Kidney (tissue), 2 donors: ENCODE results near the gene ADAMTS17.

DNA sequence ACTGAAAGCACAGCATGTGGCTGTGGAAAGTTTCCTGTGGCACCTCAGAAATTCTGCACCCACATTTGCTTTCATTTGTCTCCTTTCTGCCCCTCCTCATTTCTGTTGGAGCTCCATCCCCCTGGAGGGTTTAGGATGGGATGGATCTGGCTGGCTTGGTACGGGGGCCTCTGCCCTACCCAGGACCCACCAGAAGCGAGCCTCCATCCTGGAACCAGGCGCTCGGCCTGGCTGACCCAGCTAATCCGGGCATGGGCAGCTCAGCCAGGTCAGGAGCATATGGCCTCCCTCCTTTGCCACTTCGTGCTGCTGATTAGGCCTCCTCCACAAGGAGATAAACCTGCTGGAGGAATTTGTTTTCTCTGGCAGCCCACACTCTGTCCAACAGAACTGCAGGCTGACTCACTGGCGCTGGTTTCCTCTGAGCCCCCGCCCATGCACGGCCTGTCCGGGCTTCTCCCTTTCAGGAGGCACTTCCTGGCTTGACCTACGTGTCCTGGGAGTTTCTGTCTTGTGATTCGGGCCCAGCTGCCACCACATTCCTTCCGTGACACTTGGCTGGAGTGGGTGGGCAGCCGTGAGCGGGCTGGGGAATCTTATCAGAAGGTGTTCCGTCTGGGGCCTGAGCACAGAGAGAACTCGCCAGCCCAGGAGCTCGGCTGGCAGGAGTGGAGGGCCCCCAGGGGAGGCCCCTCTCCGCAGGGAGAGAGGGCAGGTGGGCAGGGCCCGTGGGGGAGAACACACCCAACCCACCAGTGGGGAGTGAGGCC is 110.9 kb upstream of the MEF2A start:
- PRO-cap, result bidirectional peak, plus-strand start at position 602 of the sequence, minus-strand start at position 392 of the sequence
- RRBS, result no CpG with 5 or more reads among the region's 20 CpGs

DNA sequence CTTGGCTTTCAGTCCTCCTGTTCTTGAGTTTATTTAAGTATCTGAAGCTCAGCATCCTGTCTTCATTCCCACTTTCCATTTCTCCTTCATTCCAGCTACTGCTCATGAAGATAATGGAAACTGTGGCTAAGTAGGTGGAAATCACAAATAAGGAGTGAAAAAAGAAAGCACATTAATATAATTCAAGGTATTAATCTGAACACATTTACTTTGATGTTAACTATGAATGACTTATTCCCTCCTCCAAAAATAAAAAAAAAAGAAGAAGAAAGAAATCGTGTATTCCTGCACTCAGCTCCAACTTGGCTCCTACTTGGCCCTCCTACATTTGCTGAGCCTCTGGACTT is 66.8 kb upstream of the MEF2A start:
- PRO-cap, result unidirectional peak, minus-strand start at position 251 of the sequence
- RRBS, result no CpG with 5 or more reads among the region's 1 CpG

DNA sequence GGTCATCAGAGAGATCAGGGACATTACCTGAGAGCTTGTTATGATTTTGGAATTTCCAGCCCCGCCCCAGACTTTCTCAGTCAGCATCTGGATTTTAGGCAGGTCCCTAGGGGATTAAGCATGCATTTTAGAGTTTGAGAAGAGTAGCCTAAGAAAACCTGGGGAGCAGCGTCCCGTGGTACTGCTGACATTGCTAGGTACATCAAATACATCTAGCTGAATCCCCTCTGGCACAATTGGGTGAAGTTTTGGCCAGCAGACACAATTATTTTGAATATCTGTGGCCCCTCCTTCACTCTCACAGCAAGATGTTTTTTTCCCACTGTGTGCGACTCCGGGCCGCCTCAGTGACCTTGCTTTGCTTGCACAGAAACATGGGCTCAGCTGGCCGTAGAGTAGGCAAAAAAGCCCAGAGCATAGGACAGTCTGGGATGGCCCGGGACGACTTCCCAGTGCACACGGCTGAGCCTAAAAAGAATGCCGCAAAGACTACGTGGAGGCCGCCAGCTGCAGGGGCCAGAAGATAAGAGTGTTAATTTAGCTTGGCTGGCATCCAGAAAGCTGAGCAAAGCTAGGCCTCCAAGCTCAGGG is 58.6 kb upstream of the MEF2A start:
- PRO-cap, result no peak
- RRBS, result 54% methylated on average over 3 of the region's 13 CpGs

- PRO-cap, result no peak
- RRBS, result 81% methylated on average over 1 of the region's 7 CpGs
Observed at GRCh38 chr15:99630599-99631105, 64.9 kb downstream of the MEF2A start.

- PRO-cap, result no peak
- RRBS, result no CpG with 5 or more reads among the region's 6 CpGs
Observed at GRCh38 chr15:99720442-99720863, 12.8 kb downstream of the LYSMD4 start.

DNA sequence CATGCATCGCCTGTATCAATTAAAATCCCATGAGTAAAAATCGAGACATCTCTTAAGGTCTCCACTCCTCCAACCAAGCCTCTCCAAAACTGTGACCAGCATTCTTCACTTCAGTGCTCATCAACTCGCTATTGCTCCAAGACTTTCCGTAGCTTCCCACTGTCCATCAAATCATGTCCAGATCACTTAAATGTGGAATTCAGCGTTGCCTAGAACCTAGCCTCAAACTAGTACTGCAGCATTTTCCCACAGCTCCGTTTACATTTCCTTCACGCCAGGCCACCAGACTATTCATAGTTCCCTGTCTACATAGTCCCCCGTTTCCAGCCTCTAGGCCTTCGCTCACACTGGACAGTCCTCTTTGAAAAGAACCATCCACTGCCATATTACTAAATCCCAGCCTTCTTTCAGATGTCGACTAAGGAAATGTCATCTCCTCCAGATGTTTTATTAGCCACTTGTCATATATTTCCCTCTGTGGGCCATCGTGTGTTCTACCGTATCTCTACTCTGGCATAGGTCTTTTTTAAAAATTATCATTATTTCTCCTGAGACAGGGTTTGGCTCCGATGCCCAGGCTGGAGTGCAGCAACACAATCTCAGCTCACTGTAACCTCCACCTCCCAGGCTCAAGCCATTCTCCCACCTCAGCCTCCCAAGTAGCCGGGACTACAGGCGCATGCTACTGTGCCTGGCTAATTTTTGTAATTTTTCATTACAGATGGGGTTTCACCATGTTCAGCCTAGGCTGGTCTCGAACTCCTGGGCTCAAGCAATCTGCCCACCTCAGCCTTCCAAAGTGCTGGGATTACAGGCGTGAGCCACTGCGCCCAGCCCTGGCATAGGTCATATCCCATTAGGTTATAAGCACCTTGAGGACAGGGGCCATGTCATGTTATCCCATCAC is 9.3 kb downstream of the LYSMD4 start:
- PRO-cap, result no peak
- RRBS, result no CpG with 5 or more reads among the region's 18 CpGs

- PRO-cap, result no peak
- RRBS, result no CpG with 5 or more reads among the region's 21 CpGs
Observed at GRCh38 chr15:99982950-99983862, 250.0 kb upstream of the LYSMD4 start.

GRCh38 chr15:99986303-99986735 is 253.1 kb upstream of the LYSMD4 start:
- PRO-cap, result no peak
- RRBS, result no CpG with 5 or more reads among the region's 2 CpGs

DNA sequence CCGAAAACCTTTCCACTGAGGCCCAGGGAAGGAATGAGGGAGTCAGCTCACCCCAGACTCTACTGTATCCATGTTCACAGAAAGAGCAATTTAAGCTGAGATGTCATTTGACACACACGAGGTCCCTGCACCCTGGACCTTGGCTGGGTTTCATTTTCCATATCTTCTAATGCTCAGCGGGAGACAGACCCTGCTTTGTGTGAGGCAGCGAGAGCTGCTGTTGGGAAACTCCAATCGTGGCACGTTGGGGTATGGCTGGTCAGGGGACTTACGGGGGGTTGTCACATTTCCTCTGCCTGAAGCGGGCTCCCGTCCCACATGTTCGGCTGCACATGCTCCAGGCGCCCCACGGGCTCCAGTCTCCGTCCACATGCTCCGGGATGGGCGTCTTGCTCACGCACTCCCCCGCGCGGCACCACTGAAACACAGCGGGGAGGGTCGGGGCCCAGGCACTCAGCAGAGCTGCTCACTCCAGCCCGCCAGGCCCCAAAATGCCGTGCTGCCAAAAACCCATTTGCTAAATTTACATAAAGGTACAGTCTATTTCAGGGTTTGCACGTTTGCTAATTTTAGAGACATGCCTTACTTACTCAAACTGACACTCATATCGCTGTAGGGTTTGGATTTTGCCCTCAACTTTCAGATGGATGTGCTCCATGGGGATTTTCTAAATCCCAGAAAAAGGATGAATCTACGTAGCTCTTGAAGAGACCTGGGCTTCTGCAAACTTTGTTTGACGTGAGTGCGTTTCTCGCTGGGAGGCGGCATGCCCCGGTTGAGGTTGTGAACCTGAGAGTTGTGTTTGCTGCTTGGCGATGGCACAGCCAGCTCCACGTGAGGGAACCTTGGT is 209.8 kb downstream of the ADAMTS17 start:
- PRO-cap, result no peak
- RRBS, result 100% methylated on average over 4 of the region's 33 CpGs

DNA sequence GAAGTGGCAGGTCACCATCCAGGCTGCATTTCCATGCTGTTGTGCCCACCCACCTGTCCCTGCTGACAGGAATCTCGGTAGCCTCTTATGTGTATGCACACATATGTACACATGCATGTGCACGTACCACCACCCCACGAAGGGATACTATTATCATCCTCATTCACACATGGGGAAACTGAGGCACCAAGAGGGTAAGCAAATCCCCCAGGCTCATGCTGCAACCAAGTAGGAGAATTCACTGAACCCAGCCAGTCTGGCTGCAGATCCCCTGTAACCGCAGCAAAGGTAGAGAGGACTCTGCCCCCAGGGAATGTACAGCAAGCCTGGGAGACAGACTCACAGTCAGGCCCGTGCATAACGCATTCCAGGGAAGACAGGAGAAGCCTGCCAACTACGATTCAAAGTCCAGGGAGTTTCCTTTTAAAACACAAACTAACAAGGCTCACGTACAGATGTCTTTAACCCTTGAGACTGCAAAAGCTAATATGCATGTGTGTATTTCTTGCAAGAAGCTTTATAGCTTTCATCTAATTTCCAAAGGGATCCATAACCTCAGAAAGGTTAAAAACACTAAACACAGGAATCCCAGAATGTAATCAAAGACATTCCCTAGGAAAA is 129.7 kb downstream of the ADAMTS17 start:
- PRO-cap, result no peak
- RRBS, result no CpG with 5 or more reads among the region's 8 CpGs

DNA sequence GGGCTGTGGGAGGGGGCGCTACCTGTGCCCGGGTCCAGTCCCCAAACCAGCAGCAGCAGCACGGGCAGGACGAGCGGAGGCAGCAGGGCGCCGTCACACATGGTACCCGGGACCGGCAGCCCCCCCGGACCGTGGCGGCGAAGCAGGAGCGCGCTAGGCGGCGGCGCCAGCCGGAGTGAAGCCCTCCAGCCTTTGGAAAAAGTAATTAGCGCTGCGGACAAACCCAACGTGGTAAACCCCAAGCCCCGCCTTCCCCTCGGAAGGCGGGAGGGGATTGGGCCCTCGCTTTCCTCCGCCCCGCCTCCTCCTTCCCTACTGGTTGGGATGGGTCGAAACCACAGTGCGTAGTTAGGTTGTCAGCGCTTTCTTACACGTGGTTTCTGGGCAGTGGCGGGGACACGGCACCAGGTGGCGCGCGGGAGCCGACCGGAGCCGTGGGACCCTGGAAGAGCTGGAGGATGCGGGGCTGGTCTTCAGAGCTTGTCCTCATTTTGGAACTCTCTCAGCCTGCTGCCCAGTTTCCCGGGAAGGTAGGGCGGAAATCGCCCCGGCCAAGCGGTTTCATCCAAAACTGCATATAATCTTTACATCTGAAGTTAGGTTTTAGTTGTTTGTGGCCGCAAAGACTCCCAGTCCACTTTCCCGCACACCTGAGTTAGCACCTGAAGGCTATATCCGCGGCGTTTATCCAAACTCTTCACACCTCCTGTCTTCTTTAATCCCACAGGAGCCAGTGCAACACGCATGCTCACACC is at the start of gene ADAMTS17:
ADAMTS17 (minus strand) TSS at position 177 of the 755 bp plus-strand sequence.
- PRO-cap, result unidirectional peak, minus-strand start at position 203 of the sequence
- RRBS, result 2% methylated on average over 21 of the region's 52 CpGs

DNA sequence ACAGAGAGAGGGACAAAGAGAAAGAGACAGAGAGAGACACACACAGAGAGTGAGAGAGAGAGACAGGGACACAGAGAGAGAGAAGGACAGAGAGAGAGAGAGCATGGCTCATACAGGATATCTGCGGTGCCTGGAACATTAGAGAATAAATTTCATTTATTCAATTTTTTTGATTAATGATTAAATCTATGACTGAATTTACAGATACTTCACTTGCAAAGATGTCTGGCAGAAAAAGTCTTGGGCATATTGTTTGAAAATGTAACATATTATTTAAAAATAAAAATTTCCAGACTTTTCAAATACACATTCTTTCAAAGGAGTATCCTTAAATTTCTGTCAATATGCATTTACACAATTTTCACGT is 10.5 kb downstream of the CERS3 start:
- PRO-cap, result no peak
- RRBS, result no CpG with 5 or more reads among the region's 2 CpGs

DNA sequence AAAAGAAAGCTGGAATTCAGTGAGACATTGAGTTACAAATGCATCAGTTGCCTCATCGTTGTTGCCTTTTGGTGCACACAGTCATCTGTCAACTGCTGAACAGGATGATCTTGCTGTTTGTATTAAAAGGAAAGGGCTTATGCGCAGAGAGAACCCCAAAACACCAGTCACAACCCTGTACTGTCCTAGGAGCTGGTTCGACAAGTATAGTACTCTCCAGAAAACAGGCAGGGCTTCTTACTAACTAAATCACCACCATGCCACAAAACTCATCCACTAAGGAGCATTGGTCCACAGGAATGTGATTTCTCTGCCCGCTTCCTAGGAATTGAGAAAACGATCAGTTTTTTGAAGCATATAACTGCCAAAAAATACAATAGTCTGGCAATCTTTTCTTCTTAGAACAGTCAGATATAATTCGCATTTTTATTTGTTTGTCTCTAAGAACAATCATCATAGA is 362 bp upstream of the CERS3 start:
- PRO-cap, result no peak
- RRBS, result no CpG with 5 or more reads among the region's 6 CpGs

GRCh38 chr15:100658981-100659223 is 56.5 kb downstream of the ASB7 start:
- PRO-cap, result no peak
- RRBS, result 82% methylated on average over 5 of the region's 9 CpGs

- PRO-cap, result no peak
- RRBS, result no CpG with 5 or more reads among the region's 15 CpGs
Observed at GRCh38 chr15:100687165-100687910, 84.9 kb downstream of the ASB7 start.

- PRO-cap, result no peak
- RRBS, result 75% methylated on average over 11 of the region's 24 CpGs
Observed at GRCh38 chr15:100727207-100727961, 125.0 kb downstream of the ASB7 start.

GRCh38 chr15:101045251-101045591 is 126.1 kb downstream of the LRRK1 start:
- PRO-cap, result unidirectional peak, minus-strand start at chr15:101045358
- RRBS, result no CpG with 5 or more reads among the region's 13 CpGs

DNA sequence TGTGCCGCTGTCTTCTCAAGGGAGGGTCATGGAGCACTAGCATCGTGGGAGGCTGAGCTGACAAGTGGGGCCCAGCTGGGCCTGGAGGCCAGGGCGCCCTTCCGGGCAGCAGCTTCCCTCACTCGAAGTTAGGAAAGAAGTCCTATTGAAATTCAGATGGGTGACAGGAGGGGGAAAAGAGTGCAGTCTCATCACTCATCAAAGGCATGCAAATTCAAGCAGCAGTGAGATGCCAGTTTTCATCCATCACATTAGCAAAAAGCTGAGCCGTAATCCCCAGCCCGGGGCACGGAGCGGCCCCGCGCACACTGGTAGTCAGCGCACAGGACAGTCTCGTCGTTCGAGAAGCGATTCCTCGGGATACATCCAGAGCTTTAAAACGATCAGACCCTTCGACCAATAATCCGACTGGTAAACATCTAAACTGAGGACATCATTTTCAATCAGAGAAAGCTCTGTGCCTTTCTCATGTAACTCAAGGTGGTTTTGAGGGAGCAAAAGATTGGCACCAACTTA is 128.3 kb downstream of the LRRK1 start:
- PRO-cap, result no peak
- RRBS, result no CpG with 5 or more reads among the region's 20 CpGs

DNA sequence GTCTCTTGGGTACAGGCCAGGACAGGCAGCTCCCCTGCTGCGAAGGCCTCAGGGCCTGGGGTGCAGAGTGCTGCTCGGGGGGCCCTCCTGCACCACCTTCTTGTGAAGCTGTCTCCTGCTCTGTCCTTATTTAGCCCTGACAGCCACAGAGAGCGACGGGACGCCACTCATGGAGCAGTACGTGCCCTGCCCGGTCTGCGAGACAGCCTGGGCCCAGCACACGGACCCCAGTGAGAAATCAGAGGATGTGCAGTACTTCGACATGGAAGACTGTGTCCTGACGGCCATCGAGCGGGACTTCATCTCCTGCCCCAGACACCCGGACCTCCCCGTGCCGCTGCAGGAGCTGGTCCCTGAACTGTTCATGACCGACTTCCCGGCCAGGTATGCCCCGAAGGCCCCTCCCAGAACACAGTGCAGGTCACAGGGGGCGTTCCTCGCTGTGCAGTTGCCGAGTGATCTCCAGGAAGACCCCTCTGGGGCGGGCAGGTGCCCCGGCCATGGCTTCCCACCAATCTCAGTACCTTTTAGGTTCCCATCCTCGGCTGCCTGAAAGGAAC is 132.5 kb downstream of the LRRK1 start:
- PRO-cap, result no peak
- RRBS, result 96% methylated on average over 13 of the region's 25 CpGs

GRCh38 chr15:101062557-101063174 is 143.5 kb downstream of the LRRK1 start:
- PRO-cap, result no peak
- RRBS, result no CpG with 5 or more reads among the region's 18 CpGs